ENCODE measurements around the genes ANXA2R, ZNF131 and C5orf34.

DNA sequence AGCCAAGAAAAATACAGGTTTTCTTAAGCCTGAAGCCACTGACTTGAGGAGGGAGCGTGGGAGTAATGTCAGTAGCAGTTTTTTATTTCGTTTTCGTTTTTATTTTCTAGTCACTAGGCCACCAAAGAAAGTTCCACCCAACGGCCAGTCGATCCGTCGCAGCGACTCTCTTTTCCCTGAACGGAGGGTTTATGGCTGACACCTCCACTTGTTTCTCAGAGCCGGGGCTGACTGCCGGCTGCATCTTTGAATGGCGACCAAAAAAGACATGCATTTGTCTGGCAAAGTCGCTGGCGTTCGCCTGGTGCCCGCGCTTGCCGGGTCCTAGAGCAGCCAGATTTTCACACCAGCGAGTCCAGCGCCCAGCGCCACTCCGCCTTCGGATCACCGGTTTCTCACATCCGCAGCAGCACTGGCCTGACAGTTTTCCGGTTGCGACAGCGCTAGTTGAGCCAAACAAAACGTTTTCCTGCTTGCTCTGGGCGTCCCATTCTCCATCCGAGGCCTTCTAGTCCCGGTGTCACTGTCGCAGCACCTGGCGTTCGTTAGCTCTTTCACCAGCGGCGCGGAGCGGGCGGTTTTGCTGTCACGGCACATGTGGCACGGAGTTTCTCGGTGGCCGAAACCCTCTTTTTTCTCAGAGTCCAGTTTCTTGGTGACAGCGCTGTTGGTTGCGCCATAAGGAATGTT lies 48.2 kb downstream of the ANXA2R start:
- PRO-cap: bidirectional peak, plus-strand start at position 179 of the sequence, minus-strand start at position 84 of the sequence; bidirectional peak, plus-strand start at position 423 of the sequence, minus-strand start at position 397 of the sequence; bidirectional peak, plus-strand start at position 485 of the sequence, minus-strand start at position 522 of the sequence

GRCh38 chr5:43007401-43008498 lies 32.4 kb downstream of the ANXA2R start:
- PRO-cap: bidirectional peak, plus-strand start at chr5:43007974, minus-strand start at chr5:43007674; bidirectional peak, plus-strand start at chr5:43008282, minus-strand start at chr5:43008186

GRCh38 chr5:43016943-43017776 lies 23.0 kb downstream of the ANXA2R start:
- PRO-cap: no peak

DNA sequence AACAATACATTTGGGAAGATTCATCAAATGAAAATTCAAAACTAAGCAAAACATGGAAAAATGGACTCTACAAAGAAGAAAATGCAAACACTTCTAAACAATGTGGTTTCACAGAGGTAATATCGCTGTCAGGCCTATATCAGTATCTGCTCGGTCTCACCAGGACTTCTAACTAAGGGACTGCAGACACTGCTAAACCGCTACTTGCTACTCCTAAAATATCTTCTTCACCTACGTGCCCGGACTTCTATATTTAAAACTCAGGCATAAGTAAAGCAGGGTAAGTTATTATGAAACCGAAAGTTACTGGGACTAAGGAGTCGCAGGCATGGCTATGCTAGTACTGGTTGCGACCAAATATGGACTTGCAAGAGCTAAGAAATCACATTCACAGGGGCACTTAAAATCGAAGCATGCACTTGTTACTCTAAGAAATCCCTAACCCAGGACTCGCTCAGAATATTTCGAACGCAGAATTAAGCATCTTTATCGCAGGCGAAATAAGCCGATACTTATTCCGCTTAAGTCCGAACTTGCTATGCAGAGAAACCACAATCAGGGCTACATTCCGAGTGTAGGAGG lies 2.2 kb downstream of the ANXA2R start:
- PRO-cap: bidirectional peak, plus-strand start at position 380 of the sequence, minus-strand start at position 255 of the sequence

DNA sequence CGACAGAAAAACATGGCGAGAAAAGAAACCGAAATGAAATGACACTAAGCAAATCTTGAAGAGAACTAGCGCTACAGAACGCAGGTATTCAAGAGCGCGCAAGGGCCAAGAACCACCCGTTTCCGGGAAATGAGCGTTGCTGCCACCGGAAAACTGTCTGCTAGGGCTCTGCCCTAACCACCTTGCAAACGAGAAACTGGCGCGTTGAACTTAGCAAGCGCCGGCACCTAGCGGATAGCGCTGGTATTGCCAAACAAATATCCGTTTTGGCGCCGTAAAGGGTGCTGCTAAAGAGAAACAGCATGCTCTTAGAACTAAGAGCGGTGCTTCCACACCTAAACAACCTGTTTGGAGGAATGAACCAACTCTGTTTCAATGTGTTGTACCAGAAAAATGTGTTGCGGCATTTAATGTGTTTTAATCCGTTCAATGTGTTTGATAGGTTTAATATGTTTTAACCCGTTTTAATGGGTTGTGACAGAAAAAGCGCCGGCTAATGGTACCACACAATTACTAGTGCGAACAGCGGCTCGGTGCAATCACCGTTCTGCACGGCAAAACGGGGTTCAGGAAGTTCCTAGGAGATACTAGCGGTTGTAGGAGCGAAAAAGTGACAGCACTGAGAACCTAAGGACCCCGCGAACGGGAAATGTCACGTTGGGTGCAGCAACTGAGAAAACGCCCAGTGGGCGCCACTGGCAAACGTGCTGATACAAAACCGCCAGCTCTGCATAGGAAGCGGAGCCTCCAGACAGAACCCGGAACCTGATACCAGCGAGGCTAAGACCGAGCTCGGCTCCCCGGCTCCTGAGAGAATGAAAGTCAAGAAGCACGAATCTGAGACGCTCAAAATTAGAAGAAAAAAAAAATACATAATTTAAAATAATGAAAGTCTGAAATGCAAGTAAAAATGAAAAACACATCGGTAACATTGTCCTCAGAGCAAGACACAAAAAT lies at the start of gene ANXA2R:
TSS of gene ANXA2R (minus strand) at position 63 of the 957 bp plus-strand sequence.
- PRO-cap: bidirectional peak, plus-strand start at position 191 of the sequence, minus-strand start at position 124 of the sequence; bidirectional peak, plus-strand start at position 741 of the sequence, minus-strand start at position 709 of the sequence

- PRO-cap: no peak
Measured at GRCh38 chr5:43063779-43064378, 23.8 kb upstream of the ANXA2R start.

GRCh38 chr5:43120642-43121274 lies at the start of gene ZNF131:
Gene ZNF131, plus strand, starts transcription at chr5:43120914.
- PRO-cap: bidirectional peak, plus-strand start at chr5:43120920, minus-strand start at chr5:43120781; bidirectional peak, plus-strand start at chr5:43121167, minus-strand start at chr5:43121086

- PRO-cap: bidirectional peak, plus-strand start at chr5:43121601, minus-strand start at chr5:43121403; unidirectional peak, plus-strand start at chr5:43121827
Measured at GRCh38 chr5:43121275-43122229, 838 bp downstream of the ZNF131 start.

- PRO-cap: no peak
Measured at GRCh38 chr5:43303188-43303999, 9.8 kb downstream of the HMGCS1 start.

DNA sequence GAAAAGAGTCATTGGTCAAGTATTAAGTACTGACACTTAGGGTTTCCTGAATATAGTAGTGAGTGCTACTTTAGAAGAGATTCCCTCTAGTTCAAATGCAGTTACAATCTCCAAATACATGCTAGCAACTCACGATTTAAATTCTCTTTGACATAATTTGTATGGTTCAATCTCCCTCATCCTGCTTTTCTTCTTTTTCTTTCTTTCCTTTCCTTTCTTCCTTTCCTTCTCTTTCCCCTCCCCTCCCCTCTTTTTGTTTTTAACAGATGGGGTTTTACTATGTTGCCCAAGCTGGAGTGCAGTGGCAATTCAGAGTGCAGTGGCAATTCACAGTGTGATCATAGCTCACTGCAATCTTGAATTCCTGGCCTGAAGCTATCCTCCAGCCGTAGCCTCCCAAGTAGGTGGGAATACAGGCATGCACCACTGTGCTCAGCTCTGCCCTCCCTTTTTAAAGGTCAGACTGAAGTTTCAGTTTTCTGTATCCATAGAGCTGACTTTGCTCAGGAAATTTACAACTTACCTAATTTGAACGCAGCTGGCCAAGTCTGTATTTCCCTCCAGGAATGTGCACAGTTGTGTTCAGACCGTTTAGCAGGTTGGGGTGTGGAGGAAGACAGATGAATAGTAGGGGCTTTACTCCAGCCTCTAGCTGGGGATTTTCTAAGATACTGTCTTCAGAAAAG lies 754 bp downstream of the CCL28 start:
- PRO-cap: no peak

GRCh38 chr5:43485326-43485883 lies 1.7 kb upstream of the TMEM267 start:
- PRO-cap: no peak

DNA sequence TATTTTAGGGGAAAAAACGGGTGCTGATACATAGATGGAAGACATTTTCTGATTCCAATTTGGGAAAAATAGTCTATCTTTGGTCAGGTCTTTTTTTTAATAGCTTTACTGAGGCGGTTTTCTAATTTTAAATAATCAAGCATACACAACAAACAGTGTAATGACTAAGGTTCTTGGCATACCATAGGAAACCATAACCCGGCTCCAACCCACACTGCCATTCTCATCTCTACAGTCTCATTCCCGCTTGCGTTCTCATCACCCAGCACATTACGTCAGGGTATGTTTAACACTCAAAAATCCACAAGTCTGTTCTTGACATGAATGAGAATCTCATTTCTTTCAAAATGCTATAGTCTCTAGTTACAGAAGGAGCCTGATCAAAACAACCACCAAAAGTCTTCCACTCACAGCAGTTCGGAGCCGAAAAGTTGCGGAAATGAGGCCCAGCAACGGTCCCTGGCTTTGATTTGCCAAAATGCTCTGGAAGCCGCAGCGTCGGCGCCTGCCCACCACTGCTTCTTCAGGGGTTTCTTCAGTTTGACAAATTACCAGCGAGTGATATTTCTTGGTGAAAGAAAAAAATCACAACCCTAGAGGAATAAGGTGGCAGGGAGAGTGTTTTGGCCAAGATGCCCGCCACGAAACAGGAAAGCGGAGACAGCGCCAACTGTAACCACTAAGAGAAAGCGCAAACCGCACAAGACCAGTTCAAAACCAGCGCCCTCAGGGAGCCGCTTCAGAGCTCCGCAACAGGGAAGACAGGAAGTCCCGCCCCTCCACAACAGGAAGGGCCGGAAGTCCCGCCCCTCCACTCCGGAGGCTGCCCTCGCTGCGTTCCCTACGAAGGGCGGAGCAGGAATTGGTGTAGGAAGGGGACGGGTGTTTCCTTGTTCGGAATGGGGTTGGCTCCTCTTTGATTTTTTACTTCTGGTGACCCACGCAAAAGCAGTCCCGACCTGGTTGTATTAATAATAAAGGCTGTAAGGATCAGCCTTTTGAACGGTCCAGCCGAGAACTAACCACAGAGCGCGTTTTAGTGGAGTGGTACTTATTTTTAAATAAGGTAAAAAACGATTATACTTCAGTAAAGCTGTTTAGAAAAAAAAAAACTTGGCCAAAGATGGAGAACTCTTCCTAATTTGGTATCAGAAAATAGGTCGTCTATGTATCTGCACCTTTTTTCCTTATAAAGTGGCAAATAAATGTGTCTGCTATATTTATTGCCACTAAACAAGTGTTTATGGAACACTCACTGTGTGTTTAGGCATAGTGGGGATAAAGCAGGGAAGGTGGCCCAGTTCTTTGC lies at the start of gene C5orf34:
TSS of gene C5orf34 (minus strand) at position 754 of the 1,309 bp plus-strand sequence.
- PRO-cap: bidirectional peak, plus-strand start at position 858 of the sequence, minus-strand start at position 719 of the sequence

GRCh38 chr5:43612715-43613273 lies 9.8 kb downstream of the NNT start:
- PRO-cap: no peak

GRCh38 chr5:44387054-44387796 lies 2.0 kb downstream of the FGF10 start:
- PRO-cap: no peak

GRCh38 chr5:50425016-50425345 lies 16.1 kb downstream of the EMB start:
- PRO-cap: no peak

GRCh38 chr5:50593495-50593926 lies 72.9 kb upstream of the PARP8 start:
- PRO-cap: no peak

- PRO-cap: bidirectional peak, plus-strand start at chr5:50666073, minus-strand start at chr5:50665790
Measured at GRCh38 chr5:50665581-50666224, 734 bp upstream of the PARP8 start.

- PRO-cap: unidirectional peak, minus-strand start at chr5:50853432
Measured at GRCh38 chr5:50853142-50853604, 186.7 kb downstream of the PARP8 start.

GRCh38 chr5:51389255-51390179 lies 6.3 kb downstream of the ISL1 start:
- PRO-cap: no peak

DNA sequence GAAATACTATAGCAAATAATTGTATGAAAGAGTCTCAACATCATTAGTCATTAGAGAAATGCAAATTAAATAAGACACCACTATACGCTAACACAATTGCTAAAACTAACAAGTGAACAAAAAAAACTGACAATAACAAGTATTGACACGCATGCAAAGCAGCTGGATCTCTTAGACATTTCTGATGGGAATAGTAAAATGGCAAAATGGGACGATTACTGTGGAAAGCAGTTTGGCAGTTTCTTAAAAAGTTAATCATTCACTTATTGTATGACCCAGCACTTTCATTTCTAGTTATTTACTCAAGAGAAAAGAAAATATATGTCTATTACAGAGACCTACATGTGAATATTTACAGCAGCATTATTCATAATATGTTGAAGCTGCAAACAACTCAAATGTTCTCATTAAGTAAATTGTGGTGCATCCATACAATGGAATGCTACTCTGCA lies 96.9 kb upstream of the ITGA2 start:
- PRO-cap: no peak

Measured in pulmonary lymph node (tissue), 1 donor.